AG09319 (cell line): ENCODE results near the genes TCL1A and C14orf132.

DNA sequence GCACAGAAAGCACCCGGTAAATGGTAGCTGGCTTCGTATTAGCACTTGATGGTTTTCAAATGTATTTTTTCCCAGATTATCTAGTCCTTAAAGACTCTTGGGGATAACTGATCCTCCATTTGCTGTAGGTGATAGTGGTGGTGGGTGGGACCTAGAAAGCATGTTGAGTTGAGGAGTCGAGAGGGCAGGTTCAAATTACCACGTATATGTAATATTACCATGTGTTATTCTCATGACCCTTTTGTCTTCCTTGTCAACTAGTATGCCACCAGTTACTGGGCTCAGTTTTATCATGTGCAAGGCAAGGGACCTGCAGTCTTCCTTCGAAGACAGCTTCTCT lies 1.8 kb downstream of the GLRX5 start:
- RRBS, result no CpG with 5 or more reads among the region's 5 CpGs

DNA sequence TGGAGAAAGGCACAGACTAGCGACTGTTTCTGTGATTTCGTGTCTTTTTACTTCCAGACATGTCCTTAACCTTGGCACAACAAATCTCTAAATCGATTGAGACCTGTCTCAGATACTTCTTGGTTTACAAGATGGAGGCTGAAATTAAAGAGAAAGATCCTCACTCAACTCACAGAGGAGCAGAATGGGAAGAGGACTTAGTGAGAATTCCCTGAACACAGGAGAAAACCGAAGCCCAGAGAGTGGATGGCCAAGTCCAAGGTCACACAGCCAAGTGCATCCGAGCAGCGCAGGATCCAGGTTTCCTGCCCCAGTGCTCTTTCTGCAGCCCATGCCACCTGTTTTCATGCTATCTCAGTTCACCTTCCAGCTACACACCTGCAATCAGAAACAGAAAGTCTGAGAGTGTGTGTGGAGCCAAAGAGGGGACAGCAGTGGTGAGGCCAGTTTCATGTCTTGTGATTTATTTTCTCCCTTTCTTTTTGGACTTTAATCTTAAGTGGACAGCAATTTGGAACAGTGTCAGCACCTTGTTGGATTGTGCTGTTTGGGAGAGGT lies 22.9 kb upstream of the TCL1B start:
- RRBS, result no CpG with 5 or more reads among the region's 6 CpGs

DNA sequence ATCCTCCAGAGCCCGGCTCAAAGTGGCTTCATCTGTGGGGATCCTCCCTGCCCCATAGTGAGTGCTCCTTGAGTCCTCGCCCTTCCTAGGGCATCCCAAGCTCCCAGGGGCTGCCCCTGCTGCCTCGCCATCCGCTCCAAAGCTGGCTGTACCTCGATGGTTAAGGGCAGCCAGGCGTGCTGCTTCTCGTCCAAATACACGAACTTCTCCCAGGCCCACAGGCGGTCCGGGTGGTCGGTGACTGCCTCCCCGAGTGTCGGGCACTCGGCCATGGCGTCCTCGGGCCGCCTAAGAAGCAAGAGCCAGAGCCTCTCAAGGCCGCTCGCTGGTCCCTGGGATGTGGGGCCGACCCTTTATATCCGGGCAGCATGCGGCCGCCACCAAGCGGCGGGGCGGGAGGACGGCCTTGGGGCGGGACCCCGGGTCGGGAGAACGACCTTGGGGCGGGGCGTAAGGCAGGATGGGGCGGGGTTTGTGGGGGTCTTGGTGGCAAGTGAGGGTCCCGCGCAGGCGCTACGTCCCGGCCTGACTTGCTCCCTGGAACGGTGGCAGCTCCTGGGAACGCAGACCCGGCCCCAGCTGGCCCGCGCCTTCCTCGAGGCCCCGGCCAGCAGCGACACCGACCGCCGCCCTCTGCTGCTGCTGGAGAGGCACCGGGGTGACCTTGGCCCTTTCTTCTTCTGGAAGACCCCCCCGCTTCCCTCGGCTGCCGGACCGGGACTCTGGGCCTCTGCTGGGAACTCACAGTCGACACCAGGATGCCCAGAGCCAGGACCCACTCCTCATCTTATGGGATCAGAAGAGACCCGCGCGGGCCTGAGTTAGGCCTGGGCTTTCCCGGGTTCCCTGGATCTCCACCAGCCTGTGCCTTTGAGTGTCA lies at the start of gene TCL1A:
TCL1A (minus strand) TSS at position 331 of the 880 bp plus-strand sequence.
- RRBS, result 18% methylated on average over 26 of the region's 60 CpGs

DNA sequence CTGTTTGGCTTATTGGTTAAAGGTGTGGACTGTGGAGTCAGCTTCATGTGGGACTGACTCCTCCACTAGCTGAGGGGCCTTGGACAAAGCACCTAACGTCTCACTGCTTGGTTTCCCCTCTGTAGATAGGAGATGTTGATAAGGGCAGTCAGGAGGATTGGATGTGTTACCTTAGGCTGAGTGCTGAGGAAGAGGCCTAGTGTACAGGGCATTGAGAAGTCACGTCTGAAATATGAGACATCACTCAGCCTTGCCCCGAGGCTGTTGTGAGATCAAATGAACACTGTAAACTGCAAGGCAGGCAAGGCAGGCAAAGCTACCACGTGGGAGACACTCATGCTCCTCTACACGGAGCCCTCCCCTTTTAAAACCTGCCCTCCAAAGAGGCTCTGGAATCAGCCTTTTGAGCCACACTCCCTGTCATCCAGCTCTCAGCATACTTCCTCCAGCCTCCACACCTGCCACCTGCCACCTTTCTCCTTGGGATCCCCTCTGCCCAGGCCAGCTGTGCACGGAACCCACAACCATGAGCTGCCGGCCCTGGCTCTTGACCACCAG lies 27.3 kb upstream of the TCL1A start:
- RRBS, result no CpG with 5 or more reads among the region's 7 CpGs

DNA sequence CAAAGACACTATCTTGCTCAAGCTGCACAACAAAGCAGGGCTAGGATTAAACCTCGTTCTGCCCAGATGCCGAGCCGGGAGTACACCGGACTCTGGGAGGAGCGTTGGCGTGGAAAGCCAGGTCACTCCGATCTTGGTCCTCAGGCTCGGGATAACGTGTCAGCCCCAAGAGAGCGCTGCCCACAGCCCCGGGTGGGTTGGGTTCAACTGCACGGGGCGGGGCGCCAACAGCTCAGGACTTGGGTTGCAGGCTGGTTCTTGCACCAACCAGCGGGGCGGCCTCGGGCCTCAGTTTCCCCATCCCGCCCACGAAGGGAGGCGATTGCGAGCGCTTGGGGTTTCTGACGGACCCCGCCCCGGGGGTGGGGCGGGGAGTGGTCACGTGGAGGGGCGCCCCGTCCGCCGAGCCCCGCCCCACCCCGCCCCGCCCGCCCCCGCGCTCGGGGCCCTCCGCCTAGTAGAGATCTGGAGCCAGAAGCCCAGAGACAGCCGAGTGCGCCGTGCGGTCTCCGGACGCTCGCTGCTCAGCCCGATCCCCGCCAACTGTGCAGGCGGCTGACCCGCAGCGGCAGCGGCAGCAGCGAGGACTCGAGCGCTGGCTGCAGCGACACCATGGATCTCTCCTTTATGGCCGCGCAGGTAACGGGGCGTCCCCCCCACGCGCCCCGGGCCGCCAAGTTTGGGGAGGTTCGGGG lies at the start of gene C14orf132:
C14orf132 (plus strand) TSS at position 474 of the 695 bp plus-strand sequence.
- RRBS, result under 1% methylated on average over 3 of the region's 65 CpGs

GRCh38 chr14:96091293-96092313 lies 52.4 kb downstream of the C14orf132 start:
- RRBS, result 96% methylated on average over 6 of the region's 29 CpGs

GRCh38 chr14:96097173-96097595 lies 58.0 kb downstream of the C14orf132 start:
- RRBS, result no CpG with 5 or more reads among the region's 6 CpGs

- RRBS, result no CpG with 5 or more reads among the region's 19 CpGs
These were observed 65.4 kb downstream of the C14orf132 start for GRCh38 chr14:96104376-96105090.

- RRBS, result no CpG with 5 or more reads among the region's 9 CpGs
These were observed 20.1 kb downstream of the BDKRB2 start for GRCh38 chr14:96224645-96225318.

- RRBS, result no CpG with 5 or more reads among the region's 10 CpGs
These were observed 1.6 kb downstream of the GSKIP start for GRCh38 chr14:96364762-96365437.

DNA sequence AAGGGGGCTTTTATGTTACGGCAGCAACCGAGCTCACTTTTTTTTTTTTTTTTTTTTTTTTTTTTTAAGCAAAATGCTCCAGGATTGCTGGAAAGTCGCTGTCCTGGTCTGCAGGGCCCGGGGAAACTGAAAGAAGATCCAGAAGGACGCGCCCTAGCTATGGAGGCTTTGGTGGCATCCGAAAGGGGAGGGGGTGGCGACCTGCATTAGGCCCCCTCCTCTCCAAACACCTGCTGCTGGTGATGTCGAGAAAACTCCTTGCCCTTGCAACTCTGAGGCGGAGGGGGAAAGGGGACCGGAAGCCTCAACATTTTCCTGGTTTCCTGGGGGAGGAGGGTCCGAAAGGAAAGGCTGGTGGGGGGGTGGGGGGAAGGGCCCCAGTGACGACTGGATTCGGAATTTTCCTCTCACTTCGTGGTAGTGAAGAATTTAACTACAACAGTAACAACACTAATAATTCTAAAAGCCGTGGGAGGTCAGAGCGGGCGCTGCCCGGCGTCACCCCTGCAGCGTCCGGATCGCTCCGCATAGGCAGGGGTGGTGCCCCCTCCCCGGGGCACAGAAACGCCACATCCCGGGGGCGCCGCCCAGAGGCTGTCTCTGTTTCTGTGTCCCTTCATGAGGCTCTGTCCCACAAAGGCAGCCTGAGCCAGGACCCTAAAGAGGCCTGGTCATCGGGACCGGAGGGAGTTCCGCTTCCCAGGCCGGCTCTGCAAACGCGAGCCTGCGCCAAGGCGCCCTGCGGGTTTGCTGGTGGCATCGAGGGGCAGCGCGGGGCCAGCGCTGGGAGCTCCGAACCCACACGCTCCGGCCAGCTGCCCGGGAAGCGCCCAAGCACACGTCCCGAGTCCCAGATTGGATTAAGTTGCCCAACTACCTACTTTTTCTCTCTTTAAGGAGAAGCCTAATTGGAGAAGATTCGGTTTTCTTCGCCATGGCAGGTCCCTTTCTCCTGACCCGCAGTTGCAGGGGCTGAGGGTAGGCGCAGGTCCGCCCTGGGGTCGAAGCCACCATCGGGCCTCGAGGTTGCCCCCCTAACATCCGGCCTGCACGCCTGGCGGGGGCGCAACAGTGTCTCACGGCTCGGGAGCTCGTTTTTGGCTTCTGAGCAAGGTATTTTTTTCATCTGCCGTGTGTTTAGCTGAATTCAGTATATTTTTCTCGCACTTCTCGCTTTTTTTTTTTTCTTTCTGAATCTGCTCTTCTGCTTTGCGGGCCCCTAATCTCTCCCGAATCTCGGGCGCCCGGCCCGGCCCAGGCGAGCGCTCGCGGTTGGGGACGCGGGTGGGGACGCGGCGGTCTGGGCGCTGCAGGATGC lies 421.5 kb downstream of the VRK1 start:
- RRBS, result no CpG with 5 or more reads among the region's 83 CpGs

GRCh38 chr14:97603316-97603733 lies 806.1 kb downstream of the VRK1 start:
- RRBS, result no CpG with 5 or more reads among the region's 5 CpGs

GRCh38 chr14:97706968-97707203 lies 909.7 kb downstream of the VRK1 start:
- RRBS, result no CpG with 5 or more reads among the region's 1 CpG

DNA sequence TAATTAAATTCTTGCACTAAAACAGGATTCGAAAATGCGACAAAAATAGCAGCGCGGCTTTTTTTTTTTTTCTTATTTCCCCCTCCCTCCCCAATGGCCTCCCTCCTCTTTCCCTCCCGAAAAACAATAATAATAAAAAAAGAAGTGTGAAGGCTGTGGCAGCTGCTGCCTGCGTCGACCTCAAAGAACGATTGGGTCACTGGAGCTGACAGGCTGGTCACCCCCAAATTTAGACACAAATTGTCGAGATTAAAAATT lies 1041.6 kb downstream of the VRK1 start:
- RRBS, result no CpG with 5 or more reads among the region's 9 CpGs

DNA sequence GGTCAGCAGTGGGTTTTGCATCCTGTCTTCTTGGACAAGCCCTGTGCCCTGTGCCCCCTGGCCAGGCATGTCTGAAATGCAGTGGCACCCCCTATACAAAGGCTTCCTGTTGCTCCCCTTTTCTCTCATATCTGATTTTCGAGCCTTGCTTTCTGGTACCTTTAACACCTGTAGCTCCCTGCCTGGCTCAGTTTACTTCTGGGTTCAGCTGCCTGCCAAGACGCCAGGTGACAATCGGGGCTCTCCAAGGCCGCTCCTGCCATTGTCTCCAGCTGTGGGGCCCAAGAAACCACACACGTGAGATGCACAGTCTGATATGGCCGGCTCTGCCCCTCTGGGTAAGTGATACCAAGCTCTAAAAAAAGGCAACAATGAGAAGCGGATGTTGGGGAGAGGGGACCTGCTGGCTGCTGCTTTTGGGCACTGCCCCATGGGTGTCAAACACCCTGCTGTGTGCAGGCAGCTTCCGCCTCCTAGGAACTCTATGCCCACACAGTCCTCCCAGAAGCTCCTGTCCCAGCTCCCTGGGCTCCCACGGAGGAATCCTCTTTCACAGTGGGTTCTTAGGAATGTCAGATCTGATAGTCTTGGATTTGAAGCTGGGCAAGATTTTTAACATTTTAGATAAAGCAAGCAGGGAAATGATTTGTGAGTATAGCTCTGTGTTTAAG lies 1136.0 kb downstream of the BCL11B start:
- RRBS, result no CpG with 5 or more reads among the region's 9 CpGs

GRCh38 chr14:98189405-98190042 lies 1082.5 kb downstream of the BCL11B start:
- RRBS, result no CpG with 5 or more reads among the region's 11 CpGs

- RRBS, result no CpG with 5 or more reads among the region's 5 CpGs
These were observed 47.6 kb downstream of the BCL11B start for GRCh38 chr14:99224505-99224774.

GRCh38 chr14:99231118-99231737 lies 40.8 kb downstream of the BCL11B start:
- RRBS, result 7% methylated on average over 3 of the region's 37 CpGs

- RRBS, result no CpG with 5 or more reads among the region's 6 CpGs
These were observed 39.3 kb downstream of the BCL11B start for GRCh38 chr14:99232580-99233180.

- RRBS, result no CpG with 5 or more reads among the region's 9 CpGs
These were observed 15.9 kb downstream of the BCL11B start for GRCh38 chr14:99256122-99256498.